Mesenteric fat pad (tissue), 1 donor: ENCODE measurements around a stretch of chr17.

DNA sequence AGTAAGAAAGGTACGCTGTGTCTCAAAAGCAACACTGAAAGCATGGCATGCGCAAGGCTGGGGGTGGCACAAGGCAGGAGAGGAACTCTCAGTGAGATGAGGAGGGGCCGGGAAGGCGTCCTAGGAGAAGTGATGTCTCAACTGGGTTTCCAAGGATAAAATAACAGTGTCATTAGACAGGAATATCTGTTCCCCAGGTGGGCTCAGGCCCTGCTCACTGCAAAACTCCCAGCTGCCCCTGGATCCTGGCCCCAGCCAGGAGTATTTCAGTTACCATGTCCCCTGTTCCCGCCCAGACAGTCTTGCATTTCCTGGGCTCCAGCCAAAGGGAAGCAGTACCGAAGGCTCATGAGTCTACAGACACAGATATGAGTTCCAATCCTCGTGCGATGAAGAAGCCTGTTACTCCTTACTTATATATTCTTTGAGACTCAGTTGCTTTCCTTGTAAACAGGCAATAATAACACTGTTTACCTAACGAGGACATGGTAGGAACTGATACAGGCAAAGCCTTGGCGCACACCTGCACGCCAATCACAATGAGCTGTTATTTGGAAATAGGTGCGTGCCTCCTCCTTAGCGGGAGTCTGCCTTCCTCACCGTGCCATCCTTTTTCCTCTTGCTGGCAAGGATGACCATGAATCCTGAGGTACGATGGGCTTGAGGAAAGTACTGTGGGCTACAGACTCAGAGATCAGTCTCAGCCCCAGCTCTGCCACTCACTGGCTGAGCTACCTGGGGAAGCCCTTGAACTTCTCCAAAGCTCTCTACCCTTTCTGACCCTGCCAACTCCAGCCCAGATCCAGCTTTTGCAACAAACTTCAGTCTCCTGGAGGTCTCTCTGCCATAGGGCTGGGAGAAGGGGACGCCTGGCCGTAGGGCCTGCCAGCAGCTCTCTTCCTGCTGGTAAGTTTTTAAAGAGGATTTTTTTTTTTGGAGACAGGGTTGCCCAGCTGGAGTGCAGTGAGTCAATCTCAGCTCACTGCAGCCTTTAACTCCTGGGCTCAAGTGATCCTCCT, 11.9 kb downstream of the INPP5K start:
- PRO-cap = no peak

- PRO-cap = no peak
Measured at GRCh38 chr17:1506559-1507334, 9.7 kb downstream of the INPP5K start.

DNA sequence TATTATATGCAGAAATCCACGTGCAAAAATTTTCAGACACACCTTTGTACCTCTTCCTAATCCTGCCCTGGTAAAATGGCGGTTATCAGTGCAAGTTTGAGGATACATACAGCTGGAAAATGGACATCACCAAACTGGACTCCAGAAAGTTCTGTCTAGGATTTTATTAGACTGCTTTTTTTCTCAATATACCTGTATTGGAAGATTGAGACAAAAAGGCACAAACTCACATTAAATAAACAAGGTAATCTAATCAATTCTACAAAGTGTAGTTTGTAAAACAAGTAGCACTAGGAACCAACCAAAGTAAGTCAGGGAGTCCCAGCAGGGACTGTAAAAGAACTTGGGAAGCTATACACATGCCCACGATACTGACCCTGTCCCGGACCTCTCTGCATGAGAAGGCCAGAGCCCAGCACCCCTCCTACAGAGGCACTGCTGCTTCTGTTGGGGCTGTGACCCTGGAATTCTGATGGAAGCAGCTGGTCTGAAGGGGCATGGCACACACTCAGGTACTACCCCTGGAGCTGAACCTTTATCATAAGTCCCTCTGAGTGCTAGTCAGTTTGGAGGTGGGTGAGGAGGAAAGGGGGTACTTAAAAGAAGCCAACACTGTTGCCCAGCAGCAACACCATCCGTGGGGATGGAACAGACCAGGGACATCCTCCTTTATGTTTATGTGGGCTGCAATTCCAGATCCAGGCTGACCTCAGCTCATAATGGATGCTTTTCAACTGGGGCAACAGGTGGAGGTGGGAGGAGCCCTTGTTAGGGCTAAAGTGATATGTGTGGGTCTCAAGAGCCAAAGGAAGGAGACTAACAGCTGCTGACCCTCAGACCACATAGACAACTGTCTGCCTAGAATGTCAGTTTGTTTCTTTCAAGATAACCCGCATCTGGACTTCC, 1.7 kb upstream of the INPP5K start:
- PRO-cap = no peak

- PRO-cap = no peak
Measured at GRCh38 chr17:1556604-1557376, 5.8 kb downstream of the PITPNA start.

- PRO-cap = no peak
Measured at GRCh38 chr17:1570999-1571759, 8.6 kb upstream of the PITPNA start.

GRCh38 chr17:1636554-1637113, 8.0 kb upstream of the SLC43A2 start:
- PRO-cap = no peak

DNA sequence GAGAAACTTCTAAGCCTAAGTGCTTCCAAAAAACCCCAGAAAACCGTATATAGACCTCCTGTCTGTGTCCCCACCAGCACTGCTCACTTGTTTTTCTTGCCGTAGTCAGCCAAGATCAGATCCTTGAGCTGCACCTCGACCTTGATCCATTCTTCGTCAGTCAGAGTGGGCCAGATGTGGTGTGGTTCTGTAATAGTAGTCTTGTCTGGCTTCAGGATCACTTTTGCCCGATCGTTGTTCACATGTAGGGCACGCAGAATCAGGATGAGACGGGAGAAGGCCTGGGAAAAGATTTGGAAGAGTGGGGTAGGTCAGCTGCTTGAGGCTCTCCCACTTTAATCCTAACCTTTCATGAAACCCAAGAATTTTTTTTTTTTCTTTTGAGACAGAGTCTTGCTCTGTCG, 5.6 kb upstream of the RILP start:
- PRO-cap = no peak

DNA sequence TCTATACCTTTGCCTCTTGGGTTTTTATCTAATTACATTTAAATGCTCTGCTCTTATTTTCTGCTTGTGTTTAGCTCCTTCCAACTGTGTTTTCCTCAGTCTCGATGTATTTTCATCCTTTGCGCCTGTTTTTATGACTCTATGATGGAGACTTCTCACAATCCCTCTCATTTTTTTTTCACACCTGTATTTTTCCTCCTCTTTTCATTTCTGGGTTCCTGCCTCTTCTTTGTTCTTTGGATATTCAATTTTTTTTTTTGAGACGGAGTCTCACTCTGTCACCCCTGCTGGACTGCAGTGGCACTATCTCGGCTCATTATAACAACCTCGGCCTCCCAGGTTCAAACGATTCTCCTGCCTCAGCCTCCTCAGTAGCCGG, 5.7 kb downstream of the TLCD2 start:
- PRO-cap = no peak

DNA sequence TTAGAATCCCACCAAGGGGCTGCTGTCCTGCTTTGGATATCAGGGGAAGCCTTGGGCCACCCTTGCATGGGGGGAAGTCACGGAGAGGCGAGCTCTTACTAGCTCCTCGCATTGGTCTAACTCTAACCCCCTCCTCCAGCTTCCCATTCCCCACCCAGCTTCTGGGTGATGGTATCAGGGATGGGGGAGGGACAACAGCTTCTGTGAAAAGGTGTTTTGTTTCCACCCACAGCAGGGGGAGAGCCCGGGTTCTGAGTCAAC, 2.8 kb upstream of the TLCD2 start:
- PRO-cap = no peak

DNA sequence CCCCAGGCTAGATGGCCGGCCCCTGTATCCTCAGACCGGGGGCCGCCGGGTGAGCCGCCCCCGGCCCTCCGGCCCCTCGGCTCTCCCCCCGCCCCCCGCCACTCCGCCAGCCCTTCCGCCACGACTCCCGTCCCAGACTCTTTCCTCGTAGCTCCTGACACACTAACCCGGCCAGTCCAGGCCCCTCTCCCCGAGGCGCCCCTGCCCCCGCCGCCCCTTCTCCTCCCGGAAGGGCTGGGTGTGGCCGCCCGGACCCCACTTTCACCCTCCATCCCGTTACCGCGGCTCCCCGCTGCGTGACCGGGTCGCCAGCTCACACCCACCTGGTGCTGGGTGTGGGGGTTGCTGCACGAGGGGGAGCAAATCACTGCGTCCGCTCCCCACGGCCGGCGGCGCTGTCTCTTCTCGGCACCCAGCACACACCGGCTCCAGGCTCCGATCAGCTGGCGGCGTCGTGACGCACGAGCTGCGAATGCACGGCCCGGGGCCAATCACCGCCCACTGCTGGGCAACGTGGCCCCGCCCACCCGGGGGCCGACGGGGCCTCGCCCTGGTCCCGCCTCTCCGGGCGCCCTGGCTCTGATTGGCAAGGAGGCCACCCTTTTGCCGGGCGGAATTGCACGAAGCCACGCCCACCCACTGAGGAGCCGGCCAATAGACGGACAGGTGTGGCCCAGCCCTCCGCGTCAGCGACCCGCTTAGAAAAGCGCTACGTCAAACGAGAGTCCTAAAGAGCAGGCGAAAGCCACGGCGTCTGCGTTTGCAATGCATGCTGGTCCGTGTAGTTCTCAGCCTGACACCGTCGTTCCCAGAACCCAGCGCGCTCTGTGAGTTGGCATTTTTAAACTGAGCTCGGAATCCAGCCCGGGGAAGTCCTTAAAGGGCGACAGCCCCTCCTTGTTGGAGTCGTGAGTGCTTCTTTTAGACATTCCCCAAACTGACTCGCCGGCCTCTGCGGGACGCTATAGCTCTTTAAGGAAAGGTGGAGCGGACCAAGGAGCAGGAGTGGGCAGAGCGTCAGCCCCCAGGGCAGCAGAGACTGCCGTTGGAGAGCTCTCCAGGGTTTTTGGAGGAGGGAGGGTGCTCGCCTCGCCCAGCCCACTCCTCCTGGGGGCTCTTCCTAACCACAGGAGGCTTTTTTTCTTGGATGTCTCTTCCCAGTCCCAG, 6.0 kb upstream of the TLCD2 start:
- PRO-cap = unidirectional peak, minus-strand start at position 404 of the sequence; unidirectional peak, plus-strand start at position 844 of the sequence

GRCh38 chr17:1750541-1751252, 8.0 kb downstream of the SERPINF2 start:
- PRO-cap = no peak

DNA sequence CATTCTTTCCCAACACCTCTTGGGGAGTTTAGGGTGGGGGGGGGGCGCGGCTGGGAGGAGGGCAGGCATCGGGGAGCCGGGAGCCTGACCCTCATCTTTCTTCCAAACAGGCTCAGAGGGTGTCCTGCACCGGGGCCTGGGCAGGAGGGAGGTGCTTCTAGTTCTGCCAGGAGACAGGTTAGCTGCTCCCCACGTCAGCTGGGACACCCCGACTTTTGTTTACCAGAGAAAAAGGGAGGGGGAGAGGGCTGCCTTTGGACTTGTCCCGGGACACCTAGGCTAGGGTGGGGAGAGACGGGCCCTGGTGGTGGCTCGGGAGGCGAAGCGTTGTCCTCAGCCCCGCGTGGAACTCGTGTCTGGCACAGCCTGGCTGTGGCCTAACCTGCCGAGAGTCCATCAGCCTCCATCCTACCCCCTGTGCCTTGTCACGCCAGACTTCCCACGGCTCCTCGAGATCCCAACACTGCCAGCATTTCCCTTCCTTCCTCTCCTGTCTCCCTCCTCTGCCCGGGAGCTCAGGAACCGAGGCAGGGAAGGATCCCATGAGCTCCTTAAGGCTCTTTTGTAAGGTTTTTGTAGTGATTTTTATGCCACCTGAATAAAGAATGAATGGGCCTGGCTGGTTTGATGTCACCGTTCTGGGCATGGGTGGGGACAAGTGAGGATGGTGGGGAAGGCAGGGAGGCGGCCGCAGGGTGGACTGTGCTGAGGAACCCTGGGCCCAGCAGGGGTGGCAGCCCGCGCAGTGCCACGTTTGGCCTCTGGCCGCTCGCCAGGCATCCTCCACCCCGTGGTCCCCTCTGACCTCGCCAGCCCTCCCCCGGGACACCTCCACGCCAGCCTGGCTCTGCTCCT, 7.0 kb upstream of the SERPINF1 start:
- PRO-cap = no peak

- PRO-cap = no peak
Measured at GRCh38 chr17:1762176-1762440, 248 bp downstream of the SERPINF1 start.

DNA sequence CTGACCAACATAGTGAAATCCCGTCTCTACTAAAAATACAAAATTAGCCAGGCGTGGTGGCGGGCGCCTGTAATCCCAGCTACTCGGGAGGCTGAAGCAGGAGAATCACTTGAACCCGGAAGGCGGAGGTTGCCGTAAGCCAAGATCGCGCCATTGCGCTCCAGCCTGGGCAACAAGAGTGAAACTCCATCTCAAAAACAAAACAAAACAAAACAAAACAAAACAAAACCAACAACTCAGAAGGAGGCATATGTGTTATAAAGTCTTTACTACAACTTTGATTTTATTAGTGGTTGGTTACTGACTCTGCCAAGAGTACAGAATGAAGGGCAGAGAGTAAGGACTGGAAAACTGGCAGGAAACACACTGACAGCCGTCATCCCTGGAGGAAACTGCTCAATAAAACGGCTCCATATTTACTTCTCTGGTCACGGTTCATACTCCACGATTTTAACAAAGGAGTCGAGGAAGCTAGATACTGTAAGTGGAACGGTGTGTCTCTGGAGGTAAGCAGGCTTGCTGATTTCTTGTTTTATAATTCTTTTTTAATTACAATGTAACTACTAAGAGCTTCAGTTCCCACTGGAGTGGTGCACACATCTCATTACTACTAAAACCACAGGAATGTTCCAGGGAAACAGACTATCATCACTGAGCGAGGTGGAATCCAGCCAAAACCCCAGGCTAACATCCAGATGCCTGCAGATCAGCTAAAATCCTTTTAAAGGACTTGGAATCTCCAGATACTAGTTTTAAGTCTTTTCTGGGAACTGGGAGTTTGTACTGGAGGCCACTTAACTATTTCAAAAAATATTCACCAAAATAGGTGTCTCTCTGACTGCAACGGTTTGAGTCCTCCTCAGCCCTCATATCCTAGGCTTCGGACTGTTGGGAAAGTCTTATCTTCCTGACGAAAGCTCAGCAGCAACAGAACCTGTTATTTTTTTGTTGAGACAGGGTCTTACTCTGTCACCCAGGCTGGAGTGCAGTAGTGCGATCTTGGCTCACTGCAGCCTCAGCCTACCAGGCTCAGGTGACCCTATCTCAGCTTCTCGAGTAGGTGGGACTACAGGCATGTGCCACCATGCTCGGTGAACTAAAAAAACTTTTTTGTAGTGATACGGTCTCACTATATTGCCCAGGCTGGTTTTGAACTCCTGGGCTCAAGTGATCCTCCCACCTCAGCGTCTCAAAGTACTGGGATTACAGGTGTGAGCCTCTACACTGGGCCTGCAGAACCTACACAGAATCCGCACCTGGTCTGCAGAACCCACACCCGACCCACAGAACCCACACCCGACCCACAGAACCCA, 17.9 kb downstream of the SERPINF1 start:
- PRO-cap = no peak

GRCh38 chr17:1873200-1873882, 43.5 kb downstream of the RPA1 start:
- PRO-cap = no peak

DNA sequence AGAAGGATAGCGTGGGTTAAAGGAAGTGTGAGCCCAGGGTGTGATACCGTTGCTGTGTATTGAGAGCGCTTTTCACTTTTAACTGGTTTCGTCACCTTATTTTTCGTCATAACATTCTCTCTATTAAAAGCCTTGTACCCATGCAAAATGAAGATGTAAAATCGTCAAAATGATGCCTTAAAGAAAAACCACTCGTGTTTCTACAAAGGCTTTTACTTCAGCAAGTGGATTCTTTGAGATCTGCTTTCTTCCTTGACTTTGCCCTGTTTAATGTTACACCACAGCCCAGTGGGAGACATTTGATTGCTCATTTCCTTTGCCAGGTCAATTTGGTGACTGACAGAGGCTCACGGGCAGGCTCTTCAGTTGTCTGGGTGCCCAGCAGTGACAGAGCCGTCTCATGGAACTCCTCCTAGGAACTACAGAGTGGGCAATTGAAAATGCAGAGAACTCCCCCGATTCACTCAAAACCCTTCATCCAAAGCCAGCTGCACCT, 61.2 kb downstream of the RPA1 start:
- PRO-cap = no peak

DNA sequence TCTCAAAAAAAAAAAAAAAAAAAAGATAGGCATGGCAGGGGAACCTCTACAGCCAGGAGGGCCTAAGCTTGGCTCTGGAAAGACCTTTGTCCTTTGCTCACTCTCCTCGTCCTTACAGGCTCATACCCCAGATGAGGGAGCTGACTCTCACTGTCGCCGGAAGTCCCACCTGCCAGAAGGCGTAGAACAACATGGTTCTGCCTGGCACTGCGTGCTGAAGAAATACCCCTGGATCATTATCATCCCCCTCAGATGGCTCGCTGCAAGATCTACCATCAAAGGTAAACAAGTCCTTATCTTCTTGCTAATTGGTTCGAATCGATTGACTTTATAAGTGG, 29.7 kb downstream of the RTN4RL1 start:
- PRO-cap = no peak

GRCh38 chr17:1997122-1997628, 28.0 kb downstream of the RTN4RL1 start:
- PRO-cap = no peak

DNA sequence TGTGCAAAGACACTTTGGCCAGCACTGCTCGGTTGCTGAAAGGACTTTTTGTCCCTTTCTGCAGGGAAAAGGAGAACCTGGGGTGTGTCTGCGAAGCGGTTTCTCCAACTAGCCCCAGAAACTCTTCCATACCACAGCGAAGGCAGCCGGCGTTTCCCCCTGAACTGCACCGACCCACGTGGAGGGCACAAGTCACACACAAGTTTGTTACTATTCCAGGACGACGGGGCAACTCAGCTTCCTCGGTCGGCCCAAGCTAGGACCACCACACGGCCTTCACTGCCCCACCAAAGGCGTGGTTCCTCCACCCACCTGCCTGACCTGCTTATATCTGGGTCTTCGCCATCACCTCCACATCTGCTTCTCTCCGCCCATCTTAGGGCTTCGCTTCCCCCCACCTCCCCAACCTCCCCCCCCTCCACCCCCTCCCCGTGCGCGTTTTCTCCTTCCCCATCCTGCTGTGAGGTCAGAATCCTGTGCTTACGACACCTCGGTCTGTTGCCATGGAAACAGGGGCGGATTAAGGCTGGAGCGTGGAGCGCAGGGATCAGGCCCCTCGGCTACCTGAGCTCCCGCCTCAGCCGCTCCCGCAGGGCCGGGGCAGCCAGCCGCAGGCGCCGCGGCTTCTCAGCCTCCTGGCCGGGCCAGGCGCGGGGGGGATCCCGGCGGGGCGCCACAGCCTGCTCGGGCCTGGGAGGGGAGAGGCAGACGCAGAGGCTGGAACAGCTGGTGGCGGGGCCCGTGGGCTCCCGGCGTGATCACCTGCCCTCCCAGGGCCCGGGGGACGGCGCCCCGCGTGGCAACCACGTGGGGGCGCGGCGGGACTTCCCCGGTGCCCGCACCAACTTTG, 1.6 kb downstream of the RTN4RL1 start:
- PRO-cap = no peak

- PRO-cap = no peak
Measured at GRCh38 chr17:2043129-2043534, 1.3 kb downstream of the OVCA2 start.